AG08470 (cell line): Measurements from ENCODE around the gene DOLK.

- RRBS: 5% methylated on average over 7 of the region's 53 CpGs
These were observed 1.6 kb upstream of the CIZ1 start for GRCh38 chr9:128192823-128193614.

DNA sequence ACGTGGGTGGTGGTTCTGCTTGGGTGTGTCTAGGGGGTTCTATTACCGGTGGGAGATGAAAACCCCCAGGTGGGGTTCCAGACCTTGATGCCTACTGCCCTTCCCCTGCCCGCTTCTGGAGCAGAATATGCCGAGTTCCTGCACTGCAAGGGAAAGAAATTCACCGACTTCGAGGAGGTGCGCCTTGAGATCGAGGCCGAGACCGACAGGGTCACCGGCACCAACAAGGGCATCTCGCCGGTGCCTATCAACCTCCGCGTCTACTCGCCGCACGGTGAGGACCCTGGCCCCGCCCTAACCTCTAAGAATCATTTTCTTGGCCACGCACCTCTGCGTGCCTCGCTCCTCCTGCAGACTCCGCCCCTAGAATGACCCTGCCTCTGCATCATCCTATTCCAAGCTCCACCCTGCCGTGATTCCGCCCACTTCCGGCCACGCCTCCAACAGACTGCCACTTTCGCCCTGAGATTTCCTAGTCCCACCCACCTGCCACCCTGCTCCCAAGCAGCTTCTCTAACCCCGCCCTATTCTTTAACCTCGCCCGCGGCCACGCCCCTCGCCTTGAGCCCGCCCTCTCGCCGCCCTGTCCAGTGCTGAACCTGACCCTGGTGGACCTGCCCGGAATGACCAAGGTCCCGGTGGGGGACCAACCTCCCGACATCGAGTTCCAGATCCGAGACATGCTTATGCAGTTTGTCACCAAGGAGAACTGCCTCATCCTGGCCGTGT lies 15.4 kb downstream of the DNM1 start:
- RRBS: no CpG with 5 or more reads among the region's 43 CpGs

DNA sequence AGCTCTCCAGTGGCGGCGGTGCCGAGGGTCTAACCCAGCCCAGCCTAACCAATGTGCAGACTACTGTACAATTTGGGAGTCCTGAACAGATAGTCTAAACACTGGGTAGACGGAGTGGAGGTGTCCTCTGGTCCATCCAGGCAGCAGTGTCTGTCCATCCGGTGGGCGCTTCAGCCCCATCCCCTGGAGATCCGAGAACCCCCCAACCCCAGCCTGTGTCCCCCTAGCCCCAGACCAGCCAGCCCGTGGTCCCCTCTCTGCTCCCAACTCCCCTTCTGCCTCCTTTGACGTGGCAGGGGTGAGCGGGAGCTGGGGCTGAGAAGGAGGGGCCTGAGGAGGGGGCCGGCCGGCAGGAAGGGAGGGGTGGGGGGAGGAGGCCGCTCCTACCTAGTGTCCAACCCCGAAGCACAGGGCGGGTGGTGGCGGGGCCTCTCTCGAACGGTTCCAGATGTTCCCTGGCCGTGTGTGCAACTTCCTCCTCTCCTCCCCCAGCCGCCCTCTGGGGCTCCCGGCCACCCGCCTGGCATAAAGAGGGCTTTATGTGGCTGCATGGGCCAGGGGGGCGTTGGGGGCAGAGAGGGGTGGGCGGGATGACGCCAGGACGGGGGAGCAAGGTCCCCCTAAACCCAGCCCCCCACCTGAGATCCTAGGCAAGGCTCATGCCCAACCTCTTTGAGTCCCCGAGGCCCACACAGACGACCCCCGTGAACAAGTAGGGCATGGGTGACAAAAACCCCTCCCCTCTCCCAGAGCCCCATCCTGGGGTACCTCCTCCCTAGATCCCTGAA lies 30.9 kb downstream of the GOLGA2 start:
- RRBS: no CpG with 5 or more reads among the region's 29 CpGs

DNA sequence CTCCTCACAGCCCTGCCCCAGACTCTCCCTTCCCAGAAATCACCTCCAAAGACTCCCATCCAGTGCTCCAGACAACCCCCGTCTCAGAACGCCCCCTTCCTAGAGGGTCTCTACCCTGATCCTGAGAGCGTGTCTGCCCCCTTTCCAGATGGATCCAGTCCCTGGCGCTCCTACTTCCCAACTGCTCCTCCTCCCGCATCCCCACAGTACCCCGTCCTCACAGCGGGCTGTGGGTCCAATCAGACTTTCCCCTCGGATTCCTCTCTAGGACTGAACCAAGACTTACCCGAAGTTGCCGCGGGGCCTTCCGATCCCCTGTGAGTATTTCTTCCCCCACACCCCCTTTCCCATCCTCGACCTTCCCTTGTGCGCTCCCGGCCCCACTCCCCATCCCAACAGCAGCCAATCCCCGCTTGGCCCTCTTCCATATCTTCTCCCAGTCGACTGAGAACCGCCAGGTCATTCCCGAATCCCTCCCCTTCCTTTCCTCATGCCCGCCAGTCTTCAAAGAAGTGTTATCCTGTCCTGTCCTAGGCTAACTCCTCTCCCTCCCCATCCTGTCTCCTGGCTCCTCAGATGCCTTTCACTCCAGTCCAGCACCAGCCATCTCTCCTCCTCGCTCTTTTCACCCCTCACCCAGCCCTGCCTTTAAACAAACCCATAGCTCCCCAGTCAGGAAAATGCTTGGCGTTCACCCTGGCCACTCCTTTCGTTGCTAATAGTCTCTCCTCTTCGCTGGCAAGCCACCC lies 537 bp downstream of the SWI5 start:
- RRBS: no CpG with 5 or more reads among the region's 24 CpGs

- RRBS: 93% methylated on average over 4 of the region's 21 CpGs
These were observed 11.7 kb downstream of the TRUB2 start for GRCh38 chr9:128310083-128311341.

- RRBS: no CpG with 5 or more reads among the region's 19 CpGs
These were observed 9.2 kb upstream of the URM1 start for GRCh38 chr9:128361795-128362469.

- RRBS: no CpG with 5 or more reads among the region's 23 CpGs
These were observed 8.2 kb downstream of the CERCAM start for GRCh38 chr9:128428559-128429513.

DNA sequence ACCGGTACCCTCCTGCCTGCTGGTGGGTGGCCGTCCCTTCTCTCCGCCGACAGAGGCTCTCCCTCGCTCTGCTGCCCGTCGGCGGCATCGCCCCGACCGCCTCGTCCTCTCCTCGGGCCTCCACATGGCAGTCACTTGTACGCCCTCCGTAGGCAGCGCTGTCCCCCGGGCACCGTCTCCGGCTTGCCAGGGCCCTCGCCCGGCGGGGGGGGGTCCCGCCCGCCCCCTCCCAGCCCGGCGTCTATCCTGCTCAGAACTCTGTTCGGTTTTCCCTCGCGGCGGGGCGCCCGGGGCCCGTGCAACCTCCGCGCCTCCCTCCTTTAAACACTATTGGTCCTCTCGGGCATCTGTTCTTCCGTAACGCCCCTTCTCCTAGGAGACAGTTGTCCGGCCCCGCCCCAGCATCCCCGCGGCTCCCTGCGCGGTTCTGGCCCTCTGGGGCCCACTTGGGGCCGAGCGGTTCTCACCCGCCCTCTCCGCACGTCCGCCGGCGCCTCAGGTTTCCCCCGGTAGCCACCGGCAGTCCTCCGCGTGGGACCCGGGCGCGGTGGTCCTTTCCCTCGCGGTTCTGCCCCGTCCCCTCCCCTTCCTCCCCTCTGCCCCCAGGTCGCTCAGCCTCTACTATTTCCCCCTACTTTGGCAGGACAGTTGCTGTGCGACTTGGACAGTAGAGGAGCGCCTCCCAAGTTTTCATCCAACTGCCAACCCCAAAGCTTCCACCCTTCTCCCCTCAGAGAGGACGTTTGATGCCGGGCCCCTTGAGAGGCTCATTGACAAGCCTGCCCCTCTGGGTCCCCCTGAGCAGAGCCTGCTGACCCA lies 958 bp downstream of the ODF2 start:
- RRBS: 5% methylated on average over 29 of the region's 67 CpGs

DNA sequence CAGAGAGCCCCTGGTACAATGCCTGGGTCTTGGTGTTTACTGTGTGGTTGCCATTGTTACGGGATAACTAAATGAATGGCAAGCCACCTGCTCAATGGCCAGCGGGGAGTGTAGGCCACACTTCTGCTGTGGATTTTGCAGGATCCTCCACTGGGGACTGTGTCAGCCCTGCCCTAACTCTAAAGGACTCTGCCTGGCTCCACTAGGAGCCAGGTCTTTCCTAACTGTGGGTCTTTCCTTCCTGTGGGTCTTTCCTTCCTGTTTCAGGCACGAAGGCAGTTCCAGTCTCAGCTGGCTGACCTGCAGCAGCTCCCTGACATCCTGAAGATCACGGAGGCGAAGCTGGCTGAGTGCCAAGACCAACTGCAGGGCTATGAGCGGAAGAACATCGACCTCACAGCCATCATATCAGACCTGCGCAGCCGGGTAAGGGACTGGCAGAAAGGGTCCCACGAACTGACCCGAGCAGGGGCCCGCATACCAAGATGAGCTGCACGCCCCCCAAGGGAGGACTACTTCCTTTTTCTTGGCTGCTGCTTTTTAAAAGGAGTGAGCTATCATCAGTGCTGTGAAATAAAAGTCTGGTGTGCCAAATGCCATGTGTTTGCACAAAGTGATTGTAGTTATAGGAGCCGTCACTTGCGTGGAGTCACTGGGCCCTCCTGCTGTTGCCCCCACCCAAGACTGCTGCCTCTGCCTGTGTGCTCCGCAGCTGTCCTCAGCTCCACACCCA lies 10.1 kb upstream of the GLE1 start:
- RRBS: no CpG with 5 or more reads among the region's 16 CpGs

DNA sequence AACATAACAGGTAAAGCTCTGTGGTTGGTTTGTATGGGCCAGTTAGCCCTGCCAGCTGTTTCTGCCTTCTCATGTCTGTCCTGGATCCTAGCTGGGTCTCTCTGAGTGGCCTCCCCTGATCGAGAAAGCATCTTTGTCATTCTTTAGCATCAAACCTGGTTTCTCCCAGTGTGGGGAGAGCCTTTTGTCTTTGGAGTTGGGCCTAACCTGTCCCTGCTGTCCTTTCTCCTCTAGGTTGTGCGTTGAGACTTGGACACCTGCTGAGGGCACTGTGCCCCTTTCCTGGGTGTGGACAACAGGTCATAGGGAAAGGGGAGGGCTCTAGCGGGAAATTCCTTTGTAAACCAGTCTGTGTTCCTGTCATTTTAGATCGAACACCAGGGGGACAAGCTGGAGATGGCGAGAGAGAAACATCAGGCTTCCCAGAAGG lies 8.8 kb upstream of the GLE1 start:
- RRBS: no CpG with 5 or more reads among the region's 5 CpGs

DNA sequence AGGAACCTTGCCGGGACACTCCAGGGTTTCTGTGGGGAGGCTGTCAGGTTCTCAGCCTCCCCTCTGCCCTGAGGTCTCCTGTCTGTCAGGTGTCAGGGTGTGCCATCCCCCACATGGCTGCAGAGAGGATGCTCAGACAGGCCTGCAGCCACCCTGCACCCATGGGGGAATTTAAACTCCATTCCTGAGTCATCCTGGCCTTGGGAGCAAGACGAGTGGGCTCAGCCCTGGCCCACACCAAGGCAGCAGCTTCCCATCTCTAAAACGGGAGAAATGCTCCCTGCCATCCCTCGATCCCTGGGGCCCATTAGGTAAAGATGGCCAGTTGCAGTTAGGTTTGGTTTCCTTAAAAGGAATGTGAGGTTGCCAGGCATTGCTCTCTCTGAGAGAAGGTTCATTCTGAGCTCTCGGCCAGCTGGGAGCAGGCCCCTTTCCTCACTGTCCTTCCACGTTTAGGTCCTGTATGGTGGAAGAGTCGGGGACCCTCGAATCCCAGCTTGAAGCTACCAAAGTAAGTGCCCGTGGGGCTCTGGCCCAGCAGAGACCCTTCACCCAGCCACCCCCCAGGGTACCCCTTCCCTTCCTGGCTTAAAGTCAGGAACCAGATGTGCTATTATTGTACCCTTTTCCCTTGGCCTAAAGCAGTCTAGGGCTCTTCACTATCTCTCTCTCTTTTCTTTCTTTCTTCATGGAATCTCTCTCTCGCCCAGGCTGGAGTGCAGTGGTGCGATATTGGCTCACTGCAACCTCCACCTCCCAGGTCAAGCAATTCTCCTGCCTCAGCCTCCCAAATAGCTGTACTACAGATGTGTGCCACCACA lies 26.6 kb downstream of the DYNC2I2 start:
- RRBS: no CpG with 5 or more reads among the region's 11 CpGs

- RRBS: no CpG with 5 or more reads among the region's 2 CpGs
These were observed 5.8 kb downstream of the TBC1D13 start for GRCh38 chr9:128792832-128793269.

DNA sequence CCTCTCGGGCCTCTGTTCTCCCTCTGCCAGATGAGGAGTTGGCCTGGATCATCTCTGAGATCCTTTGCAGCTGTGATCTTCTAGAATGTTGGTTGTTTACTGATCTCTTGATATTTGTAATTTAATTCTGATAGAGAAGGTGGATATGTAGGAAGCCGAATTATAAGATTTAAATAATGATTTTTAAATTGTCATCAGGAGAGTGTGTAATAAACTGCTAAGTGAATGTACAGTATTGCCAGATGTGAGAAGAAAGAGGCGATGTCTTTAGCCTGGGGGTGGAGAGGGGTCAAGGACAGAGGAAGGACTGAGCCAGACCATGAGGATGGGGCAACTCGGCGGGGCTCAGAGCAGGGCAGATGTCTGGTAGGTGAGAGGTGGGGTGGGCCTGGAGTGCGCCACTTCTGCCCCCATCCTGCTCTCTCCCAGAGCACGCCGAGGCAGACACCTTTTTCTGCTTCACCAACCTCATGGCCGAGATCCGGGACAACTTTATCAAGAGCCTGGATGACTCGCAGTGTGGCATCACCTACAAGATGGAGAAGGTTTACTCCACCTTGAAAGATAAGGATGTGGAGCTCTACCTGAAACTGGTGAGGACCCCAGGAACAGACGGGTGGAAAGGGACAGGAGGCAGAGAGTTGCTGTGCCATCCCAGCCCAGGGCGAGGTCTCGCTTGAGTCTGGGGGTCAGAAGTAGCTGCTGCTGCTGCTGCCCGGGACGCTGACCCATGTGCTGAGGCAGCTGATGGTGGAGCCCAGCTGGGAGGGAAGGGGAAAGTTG lies 14.6 kb upstream of the ENDOG start:
- RRBS: no CpG with 5 or more reads among the region's 16 CpGs

DNA sequence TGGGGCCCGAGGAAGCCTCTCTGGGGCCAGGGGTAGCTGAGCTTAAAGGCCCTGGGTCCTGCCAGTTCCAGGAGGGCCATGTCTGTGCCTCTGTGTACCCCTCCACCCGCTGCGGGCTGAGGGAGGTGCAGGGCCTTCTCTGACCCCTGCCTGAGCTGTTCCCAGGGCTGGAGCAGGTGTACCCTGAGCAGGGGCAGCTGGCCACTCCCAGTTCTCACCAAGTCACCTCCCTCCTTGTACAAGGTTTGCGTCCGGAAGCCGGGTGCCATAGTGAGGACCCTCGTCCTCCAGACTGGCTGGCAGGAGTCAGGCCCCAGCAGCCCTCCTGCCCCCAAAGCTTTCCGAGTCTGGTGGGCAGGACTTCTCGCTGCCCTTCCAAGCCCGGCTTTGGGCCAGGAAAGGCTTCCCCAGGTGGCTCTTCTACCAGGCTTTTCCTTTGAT lies 9.2 kb upstream of the ENDOG start:
- RRBS: no CpG with 5 or more reads among the region's 10 CpGs

GRCh38 chr9:128862336-128863141 lies 19.2 kb downstream of the KYAT1 start:
- RRBS: no CpG with 5 or more reads among the region's 17 CpGs

- RRBS: 60% methylated on average over 10 of the region's 27 CpGs
These were observed 4.7 kb upstream of the PHYHD1 start for GRCh38 chr9:128915872-128916713.

GRCh38 chr9:128947320-128947869 lies at the start of gene DOLK:
Gene DOLK (minus strand): TSS chr9:128947603.
- RRBS: 1% methylated on average over 44 of the region's 61 CpGs

- RRBS: no CpG with 5 or more reads among the region's 3 CpGs
These were observed 2.1 kb downstream of the MIGA2 start for GRCh38 chr9:129038507-129038898.

DNA sequence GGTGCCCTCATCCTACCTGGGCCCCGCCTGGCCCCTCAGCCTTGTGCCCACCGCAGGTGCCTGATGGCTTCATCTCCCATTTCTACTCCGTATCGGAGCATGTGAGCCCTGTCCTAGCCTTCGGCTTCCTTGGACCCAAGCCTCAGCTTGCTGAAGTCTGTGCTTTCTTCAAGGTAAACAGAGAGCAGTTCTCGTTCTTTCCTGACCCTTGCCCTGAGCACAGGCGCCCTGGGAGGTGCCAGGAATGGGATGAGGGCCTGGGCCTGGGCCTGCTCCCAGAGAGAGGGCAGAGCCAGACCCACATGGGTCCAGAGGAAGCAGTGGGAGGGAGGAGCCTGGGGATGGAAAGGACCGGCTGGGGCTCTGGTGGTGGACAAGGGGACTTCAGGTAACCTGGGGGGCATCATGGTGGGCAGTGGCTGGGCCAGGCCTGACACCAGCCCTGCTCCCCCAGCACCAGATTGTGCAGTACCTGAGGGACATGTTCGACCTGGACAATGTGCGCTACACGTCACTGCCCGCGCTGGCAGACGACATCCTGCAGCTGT lies 11.0 kb upstream of the DOLPP1 start:
- RRBS: no CpG with 5 or more reads among the region's 14 CpGs

GRCh38 chr9:129077200-129077613 lies 3.7 kb upstream of the DOLPP1 start:
- RRBS: no CpG with 5 or more reads among the region's 10 CpGs